Duodenum (tissue), 1 donor: ENCODE measurements around the gene EDEM1.

- PRO-cap: no peak
Measured at GRCh38 chr3:11581-12085, 184.9 kb upstream of the CHL1 start.

- PRO-cap: no peak
Measured at GRCh38 chr3:297459-297985, 101.0 kb downstream of the CHL1 start.

DNA sequence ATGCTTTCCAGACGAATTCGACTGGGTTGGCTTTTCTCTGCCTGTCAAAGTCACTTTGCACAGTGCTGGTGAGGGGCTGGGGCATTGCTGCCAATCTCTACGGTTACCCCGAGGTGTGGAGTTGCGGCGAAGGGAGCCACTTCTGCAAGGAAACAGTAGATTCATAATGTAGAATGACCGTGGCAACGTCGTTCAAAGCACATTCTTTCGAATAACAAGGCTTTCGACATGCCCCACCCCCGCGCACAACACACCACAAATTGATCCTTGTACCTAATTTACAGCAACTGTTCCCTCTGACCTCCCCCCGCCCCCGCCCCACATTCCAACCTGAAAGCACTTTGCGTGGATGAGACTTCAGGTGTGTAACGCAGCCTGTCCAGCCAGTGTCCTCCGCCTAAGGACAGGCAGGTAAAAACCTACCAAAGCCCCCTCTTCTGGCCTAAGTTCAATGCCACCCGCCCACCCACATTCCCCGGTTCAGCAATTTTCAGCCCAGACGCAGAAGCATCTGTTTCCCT is 789 bp upstream of the CNTN4 start:
- PRO-cap: no peak

- PRO-cap: no peak
Measured at GRCh38 chr3:3173359-3173814, 6.1 kb downstream of the CRBN start.

DNA sequence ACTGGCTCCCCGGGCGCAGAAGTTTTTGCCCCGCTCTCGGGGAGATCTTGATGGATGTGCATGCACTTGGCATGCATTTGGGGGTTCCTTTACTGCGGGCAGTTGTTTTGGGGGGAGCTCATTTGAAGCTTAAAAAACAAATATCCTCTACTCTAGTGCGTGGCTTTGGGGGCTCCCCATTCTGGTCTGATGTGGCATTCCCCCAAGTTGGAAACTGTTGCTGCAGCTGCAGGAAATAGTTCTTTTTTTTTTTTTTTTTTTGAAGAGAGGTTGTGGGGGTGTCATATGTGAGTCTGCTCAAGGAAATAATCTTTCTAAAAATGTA is 459 bp downstream of the ITPR1 start:
- PRO-cap: no peak

GRCh38 chr3:4504108-4505502 is 11.5 kb downstream of the ITPR1 start:
- PRO-cap: no peak

DNA sequence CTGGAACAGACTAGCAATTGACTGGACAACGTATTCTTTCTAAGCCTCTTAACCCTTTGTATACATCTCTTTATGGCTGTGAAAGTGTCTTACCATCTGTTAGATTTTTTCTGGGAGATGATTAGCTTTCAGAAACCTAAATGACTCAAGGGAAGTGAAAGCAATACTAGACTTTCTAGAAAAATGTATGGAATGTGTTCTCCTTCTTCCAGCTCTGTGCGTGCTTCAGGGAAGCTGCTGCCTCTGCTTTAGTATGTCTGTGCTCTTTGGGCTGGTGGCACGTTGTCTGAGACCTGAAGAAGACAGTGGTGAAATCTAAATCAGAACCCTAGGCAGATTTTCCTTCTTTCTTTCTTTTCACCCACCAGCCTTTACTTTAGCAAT is 89.5 kb downstream of the ITPR1 start:
- PRO-cap: no peak

DNA sequence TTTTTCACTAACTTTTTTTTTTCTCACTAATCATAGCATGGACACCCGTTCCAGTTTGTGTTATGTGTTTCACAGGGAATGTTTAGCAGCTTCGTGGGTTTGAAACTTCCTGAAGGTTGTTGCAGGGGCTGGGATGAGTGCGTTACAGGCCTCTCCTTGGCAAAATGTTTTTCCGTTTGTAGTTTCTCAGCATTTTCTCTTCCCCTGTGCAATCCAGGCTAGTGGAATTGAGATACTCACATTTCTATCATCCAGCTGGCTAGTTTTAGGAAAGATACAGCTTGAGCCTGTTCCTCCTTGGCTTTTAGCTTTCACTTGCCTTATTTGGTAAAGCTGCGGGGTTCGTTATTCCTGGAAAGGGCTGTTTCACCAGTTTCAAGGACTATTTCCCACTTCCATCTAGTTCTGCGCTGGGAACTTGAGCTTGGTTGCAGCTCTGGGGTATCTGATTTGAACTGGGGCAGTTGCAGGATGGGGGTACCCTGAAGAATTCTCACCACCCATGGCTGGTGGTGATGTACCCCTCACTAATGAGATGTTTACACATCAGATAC is 90.3 kb downstream of the ITPR1 start:
- PRO-cap: no peak

- PRO-cap: no peak
Measured at GRCh38 chr3:4755648-4756149, 223.5 kb upstream of the BHLHE40 start.

- PRO-cap: no peak
Measured at GRCh38 chr3:4773032-4773522, 206.2 kb upstream of the BHLHE40 start.

GRCh38 chr3:4782185-4782923 is 196.9 kb upstream of the BHLHE40 start:
- PRO-cap: no peak

GRCh38 chr3:4899653-4900365 is 79.4 kb upstream of the BHLHE40 start:
- PRO-cap: no peak

GRCh38 chr3:4980058-4981158 is 1.2 kb downstream of the BHLHE40 start:
- PRO-cap: bidirectional peak, plus-strand start at chr3:4980504, minus-strand start at chr3:4980405

DNA sequence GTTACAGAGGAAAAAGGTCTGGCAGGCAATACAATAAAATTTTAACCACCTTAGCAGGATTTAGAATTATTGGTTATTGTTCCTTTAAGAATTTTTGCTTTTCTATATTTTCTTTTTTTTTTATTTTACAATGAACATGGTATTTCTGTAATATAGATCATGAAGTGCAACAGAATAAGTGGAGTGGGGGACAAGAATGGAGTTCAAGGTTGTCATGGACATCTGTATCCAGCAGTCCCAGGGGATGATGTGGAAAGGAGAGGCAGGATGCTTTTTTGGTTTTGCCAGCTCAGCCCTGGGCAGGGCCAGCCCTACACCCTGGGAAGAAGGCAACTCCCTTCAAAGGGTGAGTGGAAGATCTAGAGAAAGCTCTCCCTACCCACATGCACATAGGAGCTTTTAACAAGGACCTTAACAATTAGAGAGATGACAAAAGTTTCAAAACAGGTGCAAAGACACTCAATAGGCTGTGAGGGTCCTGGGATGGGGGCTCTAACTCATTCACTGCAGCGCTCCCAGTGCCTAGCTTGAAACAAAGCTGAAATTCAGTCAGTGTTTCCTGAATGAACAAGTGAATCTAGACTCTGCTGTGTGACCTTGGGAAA is 14.0 kb downstream of the BHLHE40 start:
- PRO-cap: no peak

GRCh38 chr3:4995354-4996019 is 16.2 kb downstream of the BHLHE40 start:
- PRO-cap: no peak

- PRO-cap: bidirectional peak, plus-strand start at chr3:5187707, minus-strand start at chr3:5187286
Measured at GRCh38 chr3:5187042-5187985, at the start of gene EDEM1. EDEM1 (plus strand) TSS chr3:5187707.

DNA sequence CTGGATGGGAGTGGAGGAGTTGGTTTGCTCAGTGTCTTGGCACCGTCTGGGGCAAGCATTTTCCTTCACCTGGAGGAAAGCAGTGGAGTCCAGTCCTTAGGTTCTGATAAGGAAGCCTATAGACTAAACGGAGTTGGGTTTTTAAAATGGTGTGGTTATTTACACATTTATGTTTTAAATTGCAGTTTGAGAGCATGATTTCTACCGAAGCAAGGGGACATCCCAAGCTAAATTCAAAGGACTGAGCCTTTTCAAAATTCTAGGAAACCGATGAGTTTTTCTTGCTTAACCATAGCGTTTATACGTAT is 1.7 kb downstream of the EDEM1 start:
- PRO-cap: unidirectional peak, minus-strand start at position 48 of the sequence

DNA sequence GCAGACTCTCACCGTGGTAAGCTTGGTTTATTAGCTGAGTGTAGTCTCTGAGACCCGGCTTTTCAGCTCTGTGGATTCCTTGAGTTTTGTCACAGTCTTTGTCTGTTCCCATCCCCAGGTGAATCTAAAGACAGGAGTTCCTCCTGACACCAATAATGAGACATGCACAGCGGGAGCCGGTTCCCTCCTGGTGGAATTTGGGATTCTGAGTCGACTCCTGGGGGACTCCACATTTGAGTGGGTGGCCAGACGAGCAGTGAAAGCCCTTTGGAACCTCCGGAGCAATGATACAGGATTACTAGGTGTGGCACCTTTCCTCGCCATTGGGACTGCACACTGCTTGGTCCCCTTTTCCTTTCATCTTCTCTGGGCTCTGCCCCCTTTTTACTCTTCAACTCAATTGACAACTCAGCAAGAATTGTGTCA is 15.4 kb downstream of the EDEM1 start:
- PRO-cap: no peak

- PRO-cap: no peak
Measured at GRCh38 chr3:5204792-5205456, 17.4 kb downstream of the EDEM1 start.

DNA sequence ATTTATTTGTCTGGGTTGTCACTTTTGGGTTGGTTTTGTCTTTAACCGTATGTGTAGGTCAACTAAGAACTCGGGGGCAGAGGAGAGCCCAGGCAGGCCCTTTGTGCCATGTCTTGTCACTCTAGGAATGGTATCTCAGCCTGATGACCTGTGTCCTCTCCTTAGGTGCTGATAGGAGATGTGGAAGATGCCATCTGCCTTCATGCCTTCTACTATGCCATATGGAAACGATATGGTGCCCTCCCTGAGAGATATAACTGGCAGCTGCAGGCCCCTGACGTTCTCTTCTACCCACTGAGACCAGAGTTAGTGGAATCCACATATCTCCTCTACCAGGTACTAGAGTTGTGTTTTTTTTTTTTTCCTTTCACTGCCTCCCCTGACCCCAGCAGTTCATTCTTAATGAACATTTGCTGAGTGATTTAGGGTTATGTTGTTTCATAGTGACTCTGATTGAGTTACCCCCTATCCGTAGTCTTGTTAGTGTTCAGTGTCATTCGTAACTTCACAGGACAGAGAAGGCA is 20.5 kb downstream of the EDEM1 start:
- PRO-cap: no peak